Endometrial microvascular endothelial cells (primary cell): Measurements from ENCODE around the genes SLC6A18 and IRX1.

- RAMPAGE, long total RNA, result no peak
Observed at GRCh38 chr5:1109218-1109773, 2.6 kb downstream of the SLC12A7 start.

- RAMPAGE, long total RNA, result no peak
Observed at GRCh38 chr5:1118492-1119324, 6.8 kb upstream of the SLC12A7 start.

DNA sequence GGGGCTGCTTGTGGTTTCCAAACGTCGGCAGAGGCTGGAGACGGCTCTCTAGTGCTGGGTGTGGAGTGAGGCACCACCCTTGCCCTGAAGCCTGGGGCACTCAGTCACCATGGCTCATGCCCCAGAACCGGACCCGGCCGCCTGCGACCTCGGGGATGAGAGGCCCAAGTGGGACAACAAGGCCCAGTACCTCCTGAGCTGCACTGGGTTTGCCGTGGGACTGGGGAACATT, at the start of gene SLC6A18:
Gene SLC6A18 (plus strand): TSS at position 13 of the 232 bp plus-strand sequence.
- RAMPAGE, long total RNA, result no peak

- RAMPAGE, long total RNA, result no peak
Observed at GRCh38 chr5:1327222-1328014, 17.5 kb downstream of the CLPTM1L start.

DNA sequence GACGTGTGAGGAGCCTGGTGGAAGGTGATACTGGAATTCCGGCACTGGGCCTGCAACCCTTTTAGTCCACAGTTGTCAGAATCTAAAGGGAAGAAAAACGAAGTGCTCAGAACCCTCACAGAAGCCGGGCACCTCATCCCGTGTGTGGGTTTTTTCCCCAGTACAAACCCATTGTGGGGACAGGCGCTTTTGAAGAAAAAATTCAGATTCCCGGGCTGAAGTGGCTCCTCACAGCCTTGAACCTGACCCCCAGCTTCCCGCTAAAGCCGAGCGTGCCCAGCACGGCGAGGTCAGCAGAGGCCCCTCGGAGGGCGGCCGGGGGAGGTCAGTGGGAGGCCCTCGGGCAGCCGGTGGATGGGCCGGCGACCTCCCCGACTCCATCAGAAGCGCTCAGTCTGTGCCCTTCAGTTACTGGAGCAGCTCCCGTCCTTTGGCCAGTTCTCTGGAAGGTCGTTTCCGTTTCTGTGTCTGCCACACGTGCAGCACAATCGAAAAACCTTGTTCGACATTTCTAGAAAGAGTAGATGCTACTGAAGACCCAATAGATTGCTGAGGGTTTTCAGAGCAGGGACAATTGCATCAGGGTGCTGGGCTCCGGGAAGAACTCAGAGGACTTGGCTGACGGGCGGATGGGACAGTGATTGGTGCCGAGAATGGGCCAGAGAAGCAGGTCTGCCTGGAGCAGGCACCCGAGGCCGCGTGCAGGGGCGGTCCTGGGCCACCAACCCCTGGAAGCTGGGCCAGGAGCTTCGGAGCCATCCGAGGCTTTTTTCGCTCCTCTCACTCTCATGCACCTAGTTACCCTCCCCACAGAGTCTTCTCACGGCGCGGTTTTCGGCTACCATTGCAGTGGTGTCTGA, 682 bp upstream of the CLPTM1L start:
- RAMPAGE, long total RNA, result no peak

GRCh38 chr5:1481627-1482706, 36.7 kb upstream of the SLC6A3 start:
- RAMPAGE, long total RNA, result no peak

- RAMPAGE, long total RNA, result no peak
Observed at GRCh38 chr5:1516187-1516702, 7.5 kb downstream of the LPCAT1 start.

DNA sequence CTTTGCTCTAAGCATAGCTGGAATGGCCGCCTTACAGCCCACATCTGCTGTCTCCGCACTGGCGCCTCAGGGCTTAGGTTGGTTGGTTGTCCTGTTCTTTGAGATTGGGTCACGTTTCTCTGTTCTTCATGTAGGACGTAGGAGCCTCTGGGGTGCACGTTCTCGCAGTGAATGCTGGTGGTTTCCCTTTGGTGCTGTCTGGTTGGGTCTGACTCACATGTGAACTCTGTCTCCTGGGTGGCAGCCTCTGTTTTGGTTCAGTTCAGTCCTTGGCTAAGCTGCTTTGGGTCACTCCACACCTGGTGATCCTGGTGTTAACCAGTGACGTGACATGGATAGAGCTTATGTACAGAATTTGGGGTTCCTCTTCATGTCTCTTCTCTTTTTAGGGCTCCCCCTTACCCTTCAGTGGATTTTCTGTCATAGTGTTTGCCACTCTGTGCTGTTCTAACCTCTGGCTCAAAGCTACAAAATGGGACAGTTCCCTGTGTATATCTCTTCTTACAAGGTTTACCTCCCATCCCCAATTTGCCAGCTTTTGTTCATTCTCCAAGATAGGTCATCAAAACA, 12.6 kb upstream of the LPCAT1 start:
- RAMPAGE, long total RNA, result no peak

GRCh38 chr5:1611643-1612272, 88.0 kb upstream of the LPCAT1 start:
- RAMPAGE, long total RNA, result no peak

- RAMPAGE, long total RNA, result no peak
Observed at GRCh38 chr5:2111532-2111991, 228.8 kb upstream of the IRX4 start.

DNA sequence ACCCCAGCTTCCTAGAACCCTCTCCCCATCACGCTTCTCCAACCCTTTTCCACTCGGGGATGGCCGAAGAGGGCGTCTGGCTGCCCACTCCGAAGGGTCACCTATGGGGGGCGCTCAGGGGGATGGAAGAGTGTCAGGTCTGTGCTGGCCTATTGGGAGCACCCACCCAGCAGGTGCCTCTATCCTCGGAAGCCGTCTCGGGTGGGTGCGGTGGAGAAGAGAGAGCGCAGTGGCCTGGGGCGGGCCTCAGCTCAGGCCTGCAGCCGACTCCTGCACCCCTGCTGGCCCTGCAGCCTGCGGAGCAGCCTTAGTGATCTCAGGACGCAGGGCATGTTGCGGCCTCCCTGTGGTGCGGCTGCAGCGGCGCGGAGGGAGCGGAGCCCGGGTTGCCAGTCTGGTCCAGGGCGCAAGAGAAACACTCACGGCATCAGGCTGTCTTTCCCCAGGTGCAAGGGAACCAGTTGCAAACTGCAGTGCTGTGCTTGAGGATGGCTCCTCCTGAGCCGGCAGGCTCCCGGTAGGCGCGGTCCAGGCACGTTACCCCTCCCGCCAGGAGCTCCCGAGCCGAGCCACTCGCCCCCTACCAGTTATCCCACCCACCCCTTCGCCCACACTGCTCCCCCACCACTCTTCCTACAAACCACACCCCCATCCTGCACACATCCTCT, 1.5 kb upstream of the IRX2 start:
- RAMPAGE, long total RNA, result no peak

DNA sequence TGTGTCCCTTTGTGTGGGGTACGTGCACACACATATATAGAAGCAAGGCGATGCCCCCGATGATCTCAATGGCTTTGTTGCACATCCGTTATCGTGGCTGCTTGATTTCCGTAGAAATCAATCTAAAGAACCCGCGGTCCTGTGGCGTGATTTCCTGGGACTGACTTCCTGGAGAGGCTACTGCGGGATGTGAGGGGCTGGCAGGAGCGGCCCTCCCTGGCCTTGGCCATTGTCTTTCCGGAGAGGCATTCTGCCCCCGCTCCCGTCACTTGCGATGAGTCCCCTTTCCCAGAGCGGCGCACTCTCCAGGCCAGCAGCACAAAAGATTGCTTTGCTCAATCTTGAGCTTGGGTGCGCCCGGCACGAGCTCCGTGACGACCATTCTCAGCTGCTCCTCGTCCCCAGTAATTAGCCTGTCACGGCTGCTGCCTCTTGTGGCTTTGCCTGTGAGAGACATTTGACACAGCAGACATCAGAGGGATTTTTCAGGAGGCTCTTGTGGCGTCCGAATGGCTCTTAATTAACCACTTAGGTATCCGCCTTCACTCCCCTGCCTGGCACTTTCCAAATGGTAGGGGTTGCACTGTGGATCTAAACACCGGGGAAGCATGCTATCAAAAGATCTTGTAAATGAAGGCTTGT, 398.0 kb upstream of the IRX1 start:
- RAMPAGE, long total RNA, result no peak

DNA sequence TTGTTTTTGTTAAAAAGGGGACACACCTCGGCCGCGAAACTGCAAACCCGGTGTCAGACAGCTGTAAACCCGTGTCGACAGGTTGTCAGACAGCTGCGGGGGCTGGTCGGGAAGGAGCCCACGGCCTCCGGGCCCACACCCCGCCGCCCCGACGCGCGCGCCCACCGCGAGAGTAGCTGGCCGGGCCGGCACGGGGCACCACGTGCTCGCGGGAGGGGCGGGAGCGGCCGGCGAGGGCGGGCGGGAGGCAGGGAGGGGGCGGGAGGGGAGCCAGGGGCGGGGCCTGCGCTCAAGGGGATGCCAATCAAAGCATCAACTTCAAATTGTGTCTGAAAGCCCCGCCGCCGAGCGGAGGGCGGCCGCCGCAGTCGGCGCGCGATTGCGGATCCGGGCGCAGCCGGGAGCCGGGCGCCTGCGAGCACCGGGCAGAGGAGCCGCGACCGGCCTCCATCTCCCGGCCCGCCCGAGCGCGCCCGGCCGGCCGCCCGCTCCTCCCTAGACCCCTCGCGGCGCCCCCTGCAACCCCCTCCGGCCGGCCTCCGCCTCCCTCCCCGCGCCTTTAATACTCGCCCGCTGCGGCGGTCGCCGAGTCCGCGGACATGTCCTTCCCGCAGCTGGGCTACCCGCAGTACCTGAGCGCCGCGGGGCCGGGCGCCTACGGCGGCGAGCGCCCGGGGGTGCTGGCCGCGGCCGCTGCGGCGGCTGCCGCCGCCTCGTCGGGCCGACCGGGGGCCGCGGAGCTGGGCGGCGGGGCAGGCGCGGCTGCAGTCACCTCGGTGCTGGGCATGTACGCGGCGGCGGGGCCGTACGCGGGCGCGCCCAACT, at the start of gene IRX1:
Gene IRX1 (plus strand): TSS at position 326 of the 825 bp plus-strand sequence.
- RAMPAGE, long total RNA, result no peak

- RAMPAGE, long total RNA, result no peak
Observed at GRCh38 chr5:3606241-3606778, 10.7 kb downstream of the IRX1 start.

- RAMPAGE, long total RNA, result no peak
Observed at GRCh38 chr5:4042161-4042536, 446.5 kb downstream of the IRX1 start.

- RAMPAGE, long total RNA, result no peak
Observed at GRCh38 chr5:4117676-4117974, 522.0 kb downstream of the IRX1 start.

GRCh38 chr5:4901859-4902401, 238.2 kb upstream of the ADAMTS16 start:
- RAMPAGE, long total RNA, result no peak

DNA sequence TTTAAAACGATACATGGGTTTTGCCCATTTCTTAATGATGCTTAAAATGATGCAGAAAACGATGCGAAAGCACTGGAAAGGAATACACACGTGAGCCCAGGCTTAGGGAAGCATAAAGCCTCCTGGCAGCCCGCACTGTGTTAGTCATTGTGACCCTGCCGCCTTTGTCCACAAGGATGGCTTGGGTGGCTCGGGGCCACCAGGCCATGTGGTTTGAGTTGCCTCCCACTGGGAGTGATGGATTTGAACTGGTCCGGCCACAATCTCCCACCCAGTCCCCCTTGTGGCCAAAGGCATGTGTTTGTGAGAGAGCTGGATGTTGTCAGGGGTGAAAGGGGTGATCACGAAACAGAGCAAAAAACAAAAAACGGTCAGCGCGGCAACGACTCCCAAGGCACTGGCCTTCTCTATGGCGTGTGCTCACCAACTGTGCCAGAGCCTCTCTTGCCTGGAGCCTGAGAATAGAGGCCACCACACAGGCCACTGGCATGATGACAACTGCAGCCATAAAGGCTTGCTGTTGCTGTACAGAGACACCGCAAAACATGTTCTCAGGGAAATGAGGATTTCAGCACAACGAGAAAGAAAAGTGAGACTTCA, 234.1 kb upstream of the ADAMTS16 start:
- RAMPAGE, long total RNA, result no peak

DNA sequence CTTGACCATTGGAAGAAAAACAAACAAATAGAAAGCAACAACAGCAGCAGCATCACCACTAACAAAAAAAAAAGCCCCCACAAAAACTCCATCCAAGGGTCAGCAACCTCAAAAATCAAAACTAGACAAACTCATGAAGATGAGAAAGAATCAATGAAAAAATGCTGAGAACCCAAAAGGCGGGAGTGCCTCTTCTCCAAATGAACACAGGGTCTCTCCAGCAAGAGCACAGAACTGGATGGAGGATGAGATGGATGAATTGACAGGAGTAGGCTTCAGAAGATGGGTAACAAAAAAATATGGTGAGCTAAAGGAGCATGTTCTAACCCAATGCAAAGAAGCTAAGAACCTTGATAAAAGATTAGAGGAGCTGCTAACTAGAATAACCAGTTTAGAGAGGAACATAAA, 113.0 kb upstream of the ADAMTS16 start:
- RAMPAGE, long total RNA, result no peak

DNA sequence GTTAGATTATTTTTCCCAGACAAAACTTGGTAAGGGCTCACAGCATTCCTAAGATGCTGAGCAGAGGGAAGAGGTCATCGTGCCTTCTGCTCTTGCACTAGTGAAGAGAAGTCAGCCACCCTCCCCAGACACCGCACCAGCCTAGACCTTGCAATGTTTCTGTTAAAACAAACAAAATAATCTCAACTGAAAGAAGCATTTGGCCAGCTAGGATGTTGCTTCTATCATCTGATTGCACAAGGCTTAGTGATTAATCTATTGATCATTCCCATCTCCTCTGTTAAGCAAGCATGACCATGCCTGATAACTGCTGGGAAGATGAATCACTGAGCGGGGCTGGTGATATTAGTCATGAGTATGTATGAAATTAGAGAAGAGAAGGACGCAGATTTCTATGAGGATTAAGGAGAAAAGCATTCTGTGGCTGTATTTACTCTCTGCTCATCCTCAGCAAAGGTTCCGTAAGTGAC, 219.4 kb downstream of the MED10 start:
- RAMPAGE, long total RNA, result no peak